Cardiac ventricle fibroblast (primary cell): Measurements from ENCODE around the genes PSME4 and TSPYL6.

- RAMPAGE, long total RNA, result no peak
These were observed 56.4 kb downstream of the MSH6 start for GRCh38 chr2:47839311-47839852.

GRCh38 chr2:47904159-47904606 lies 2.1 kb downstream of the FBXO11 start:
- RAMPAGE, long total RNA, result no peak

- RAMPAGE, long total RNA, result no peak
These were observed 168.6 kb upstream of the FOXN2 start for GRCh38 chr2:48145822-48146353.

GRCh38 chr2:48343922-48344604 lies 29.6 kb downstream of the FOXN2 start:
- RAMPAGE, long total RNA, result no peak

DNA sequence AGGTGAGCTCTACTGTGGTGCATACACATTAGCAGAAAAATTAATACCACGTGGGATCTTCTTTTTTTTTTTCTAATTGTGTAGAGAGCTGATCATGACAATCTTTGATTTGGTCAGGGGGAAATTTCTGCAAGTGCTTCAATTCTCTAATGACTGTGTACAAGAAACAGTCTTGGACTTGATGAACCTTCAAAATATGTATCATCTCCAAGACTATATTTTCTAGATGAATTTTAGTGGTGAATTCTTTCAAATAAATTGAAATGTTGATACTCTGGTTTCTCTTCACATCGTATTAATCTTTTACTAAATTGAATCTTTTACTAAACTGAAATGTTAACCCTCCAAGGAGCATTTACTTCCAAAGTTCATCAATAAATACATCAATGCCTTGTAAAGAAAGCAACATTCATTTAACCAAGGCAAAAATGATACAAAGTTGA lies 910.1 kb upstream of the FSHR start:
- RAMPAGE, long total RNA, result no peak

DNA sequence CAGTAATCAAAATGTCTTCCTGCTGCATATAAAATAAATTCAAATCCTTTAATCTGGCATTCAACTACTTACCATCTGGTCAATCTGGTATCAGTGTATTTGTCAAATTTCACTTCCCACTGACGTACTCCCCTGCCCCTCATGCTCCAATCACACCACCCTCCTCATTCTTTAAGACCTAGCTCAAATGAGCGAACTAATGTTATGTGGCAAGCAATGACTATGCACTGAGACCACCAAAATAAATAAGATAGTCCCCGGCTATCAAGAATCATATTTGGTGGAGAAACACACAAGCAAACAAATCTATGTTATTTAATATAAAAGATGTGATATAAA lies 6.6 kb downstream of the ASB3 start:
- RAMPAGE, long total RNA, result no peak

DNA sequence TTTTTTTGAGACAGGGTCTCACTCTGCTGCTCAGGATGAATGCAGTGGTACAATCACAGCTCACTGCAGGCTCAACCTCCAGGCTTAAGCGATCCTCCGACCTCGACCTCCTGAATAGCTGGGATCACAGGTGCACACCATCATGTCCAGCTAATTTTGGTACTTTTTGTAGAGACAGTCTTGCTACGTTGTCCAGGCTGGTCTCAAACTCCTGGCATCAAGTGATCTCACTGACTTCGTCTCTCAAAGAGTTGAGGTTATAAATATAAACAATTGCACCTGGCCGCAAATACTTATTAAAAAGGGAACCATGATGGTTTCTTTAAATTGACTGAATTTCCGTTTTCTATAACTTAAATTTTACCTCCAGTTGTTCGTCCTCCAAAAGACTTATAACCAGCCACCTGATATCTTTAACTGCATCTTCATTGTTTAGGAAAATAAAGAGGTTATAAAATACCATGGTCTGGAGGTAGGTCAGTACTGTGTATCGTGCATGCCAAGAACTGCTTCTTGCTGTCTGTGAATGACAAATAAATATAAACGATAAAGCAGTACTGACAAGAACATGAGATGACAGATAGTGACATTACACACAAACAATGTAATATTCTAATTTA lies 14.3 kb upstream of the GPR75 start:
- RAMPAGE, long total RNA, result no peak

DNA sequence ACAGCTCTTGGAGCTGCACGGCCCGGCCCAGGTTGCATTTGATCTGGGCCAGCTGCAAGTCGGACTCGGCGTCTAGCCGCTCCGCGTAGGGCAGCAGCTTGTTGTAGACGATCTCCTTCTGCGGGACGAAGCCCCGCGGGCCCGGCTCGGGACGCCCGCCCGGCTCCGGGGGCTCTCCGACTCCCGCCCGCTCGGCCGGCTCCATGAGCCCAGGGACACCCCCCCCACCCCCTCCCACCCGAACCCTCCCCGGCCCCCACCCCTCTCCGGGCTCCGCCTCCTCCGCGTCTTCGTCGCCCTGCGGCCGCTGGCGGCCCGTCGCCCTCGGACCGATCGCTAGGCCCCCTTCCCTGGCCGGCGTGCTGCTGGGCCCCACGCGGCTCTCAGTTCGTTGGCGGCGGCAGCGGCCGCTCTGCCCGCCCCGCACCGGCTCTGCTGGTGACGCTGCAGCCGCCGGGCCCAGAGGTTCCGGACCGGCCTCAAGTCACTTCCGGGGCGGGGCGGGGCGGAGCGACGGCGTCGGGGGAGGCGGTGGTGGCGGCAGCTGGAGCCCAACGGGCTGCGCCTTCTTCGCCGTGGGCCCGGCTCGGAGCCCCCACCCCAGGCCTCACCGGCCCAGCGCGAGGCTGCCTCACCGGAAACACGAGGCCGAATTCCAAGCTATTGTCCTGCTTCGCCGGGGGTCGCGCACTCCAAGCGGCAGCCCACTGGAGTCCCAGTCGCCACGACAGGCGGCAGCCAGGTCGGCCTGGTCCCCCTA lies at the start of gene PSME4:
Gene PSME4 (minus strand): TSS at position 414 of the 760 bp plus-strand sequence.
- RAMPAGE, long total RNA, result no peak

DNA sequence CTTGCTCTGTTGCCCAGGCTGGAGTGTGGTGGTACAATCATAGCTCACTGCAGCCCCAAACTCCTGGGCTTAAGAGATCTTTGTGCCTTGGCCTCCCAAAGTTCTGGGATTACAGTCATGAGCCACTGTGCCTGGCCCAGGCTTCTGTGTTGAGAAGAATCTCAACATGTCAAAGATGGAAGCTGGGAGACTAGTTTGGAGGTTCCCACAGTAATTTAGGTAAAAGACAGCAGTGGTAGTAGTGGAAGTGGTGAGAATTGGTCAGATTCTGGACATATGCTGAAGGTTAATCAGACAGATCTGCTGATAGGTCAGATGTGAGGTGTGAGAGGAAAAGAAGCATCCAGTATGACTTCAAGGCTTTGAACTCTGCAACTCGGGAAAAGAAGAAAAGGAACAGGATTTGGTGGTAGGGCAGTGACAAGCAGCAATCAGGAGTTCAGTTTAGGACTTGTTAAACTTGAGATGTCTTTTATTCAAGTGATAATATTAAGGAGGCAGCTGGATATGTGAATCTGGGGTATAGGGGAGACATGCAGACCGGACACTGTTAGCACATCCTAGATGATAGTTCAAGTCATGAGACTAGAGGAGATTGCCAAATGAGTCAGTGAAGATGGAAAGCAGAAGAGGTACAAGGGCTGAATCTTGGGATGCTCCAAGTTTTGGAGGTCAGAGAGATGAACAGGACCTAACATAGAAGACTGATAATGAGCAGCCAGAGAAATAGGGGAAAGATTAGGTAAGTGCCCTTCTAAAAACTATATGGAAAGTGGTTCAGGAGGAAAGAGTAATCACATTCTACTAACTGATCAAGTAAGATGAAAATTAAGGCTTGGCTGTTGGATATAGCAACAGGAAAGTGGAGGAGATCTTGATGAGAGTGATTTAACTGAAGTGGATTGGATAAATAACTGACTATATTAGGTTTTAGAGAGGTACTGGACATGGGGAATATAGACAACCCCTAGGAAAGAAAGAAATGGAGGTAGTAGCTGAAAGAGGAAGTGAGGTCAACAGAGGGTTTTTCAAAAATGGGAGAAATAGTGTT lies 69.3 kb downstream of the ACYP2 start:
- RAMPAGE, long total RNA, result no peak

DNA sequence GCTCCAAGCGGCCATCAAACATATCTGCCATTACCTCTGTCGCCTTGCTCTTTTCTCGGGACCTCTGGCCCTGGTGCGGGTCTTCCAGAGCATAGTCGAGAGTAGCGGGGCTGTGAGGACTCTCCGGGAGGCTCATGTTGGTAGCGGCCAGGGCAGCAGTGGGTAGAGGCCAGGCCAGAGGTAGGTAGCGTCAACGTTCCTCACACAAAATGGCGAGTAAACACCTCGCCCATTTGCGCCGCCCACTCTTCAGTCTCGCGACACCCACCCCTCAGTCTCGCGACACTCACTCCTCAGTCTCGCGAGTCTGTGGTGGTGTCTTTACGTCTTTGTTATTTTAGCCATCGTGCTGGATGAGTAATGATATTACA lies at the start of gene TSPYL6:
Gene TSPYL6 (minus strand): TSS at position 214 of the 371 bp plus-strand sequence.
- RAMPAGE, long total RNA, result no peak

GRCh38 chr2:54456525-54457364 lies 618 bp downstream of the SPTBN1 start:
- RAMPAGE, long total RNA, result no peak

GRCh38 chr2:54573909-54575121 lies 118.2 kb downstream of the SPTBN1 start:
- RAMPAGE, long total RNA, result no peak

DNA sequence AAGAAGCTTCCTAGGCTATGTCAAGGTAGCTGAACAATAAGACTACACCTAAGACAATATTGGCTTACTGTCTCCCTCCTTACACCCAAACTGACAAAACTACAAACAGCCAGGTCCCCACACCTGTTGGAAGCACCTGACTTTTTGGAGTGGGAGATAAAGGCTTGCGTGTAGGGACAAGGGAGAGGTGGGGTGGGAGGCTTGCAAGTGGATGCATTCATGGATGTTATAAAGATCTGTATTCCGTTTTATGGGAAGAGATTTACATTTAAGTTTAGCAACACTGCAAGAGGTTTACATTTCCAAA lies 128.6 kb downstream of the SPTBN1 start:
- RAMPAGE, long total RNA, result no peak

- RAMPAGE, long total RNA, result no peak
These were observed 120.1 kb upstream of the EML6 start for GRCh38 chr2:54603041-54604005.

DNA sequence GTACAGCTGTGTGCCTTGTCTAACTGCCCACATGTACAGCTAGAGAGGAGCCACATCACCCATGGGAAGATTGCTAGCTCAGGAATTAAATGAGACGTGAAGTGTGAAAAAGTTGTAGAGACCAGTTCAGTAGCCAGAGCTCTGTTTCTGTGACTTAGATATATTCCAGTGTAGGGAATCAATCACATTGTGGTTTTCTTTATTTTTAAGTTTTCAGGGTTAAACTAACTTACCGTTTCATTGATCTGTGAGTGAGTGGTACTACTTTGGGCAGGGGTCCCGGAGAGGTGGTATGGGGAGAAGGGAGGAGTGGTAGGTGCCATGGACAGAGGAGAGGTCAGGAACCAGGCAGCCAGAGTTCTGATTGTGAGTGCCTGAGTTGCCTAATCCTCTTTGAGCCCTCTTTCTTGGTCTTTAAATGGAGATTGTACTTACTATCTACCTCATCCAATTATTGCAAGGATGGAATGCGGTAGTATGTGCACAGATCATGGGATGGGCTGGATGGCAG lies 97.1 kb upstream of the EML6 start:
- RAMPAGE, long total RNA, result no peak

- RAMPAGE, long total RNA, result no peak
These were observed 94.0 kb upstream of the EML6 start for GRCh38 chr2:54629195-54630162.

DNA sequence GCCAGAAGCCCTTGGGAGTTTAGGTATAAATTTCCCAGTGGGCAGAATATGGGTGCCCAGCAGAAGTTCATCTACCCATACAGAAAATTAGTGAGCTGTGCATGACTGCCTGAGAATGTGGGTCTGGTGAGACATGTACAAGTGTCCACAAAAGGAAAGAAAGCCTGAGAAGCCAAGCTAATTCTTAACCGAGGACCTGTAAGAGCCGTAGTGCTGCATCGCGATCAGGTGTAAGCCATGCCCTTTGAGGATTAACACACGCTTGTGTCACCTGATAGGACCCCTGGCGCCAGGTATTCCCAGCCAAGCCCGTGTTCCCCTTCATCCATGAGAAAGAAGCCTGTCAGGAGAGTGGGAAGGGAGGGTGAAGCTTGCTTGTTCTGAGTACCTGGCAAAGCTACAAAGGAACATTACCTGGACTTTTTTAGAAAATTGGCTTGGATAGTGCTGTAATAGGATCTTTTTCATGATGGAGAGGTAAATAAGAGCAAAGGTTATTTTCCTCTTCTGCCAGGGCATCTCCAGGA lies 90.6 kb upstream of the EML6 start:
- RAMPAGE, long total RNA, result no peak

- RAMPAGE, long total RNA, result no peak
These were observed 14.1 kb upstream of the EML6 start for GRCh38 chr2:54709032-54710123.

GRCh38 chr2:54757383-54758011 lies 34.0 kb downstream of the EML6 start:
- RAMPAGE, long total RNA, result no peak

- RAMPAGE, long total RNA, result no peak
These were observed 157.0 kb downstream of the EML6 start for GRCh38 chr2:54880400-54880829.